PC-3 (cell line): ENCODE measurements around the genes POLDIP3 and SCUBE1.

DNA sequence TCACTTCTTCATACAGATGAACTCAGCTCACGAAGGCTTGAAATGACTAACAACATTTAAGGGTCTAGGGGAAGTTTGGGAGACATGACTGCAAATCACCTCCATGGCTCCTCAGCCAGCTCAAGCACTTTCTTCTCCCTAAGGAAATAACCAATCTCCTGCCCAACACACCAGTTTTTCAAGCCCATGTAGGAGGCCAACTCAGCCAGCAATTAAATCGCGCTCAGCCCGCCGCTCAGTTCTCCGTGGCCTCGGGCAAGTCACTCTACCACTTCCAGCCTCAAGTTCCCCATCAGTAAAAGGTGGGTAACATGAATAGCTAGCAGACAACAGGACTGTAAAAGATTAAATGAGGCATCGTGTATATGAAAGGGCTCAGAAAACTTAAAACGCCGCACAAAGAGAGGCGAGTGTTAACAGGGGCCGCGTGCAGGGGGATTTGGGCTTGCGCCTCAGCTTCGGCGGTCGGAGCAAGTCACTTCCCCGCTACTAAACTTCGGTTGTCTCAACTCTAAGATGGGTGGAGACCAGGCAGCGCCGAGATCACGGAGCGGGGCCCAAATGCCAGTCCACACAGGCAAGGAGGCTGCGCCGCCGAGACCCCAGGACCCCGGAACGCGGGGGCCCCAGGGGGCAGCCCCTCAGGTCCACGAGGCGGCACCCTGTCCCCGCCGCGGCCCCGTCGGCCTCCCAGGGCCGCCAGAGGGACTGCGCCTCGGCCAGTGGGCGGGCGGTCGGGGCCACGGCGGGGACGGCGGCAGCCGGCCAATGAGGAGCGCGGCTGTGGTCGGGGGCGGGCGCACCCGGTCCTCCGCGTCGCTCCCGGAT, 569 bp downstream of the POLDIP3 start:
- RAMPAGE, long total RNA = no peak

GRCh38 chr22:42614728-42615139, at the start of gene POLDIP3:
POLDIP3 (minus strand) TSS chr22:42614883.
- RAMPAGE, long total RNA = no peak

GRCh38 chr22:42683174-42683960, 34.2 kb upstream of the CYB5R3 start:
- RAMPAGE, long total RNA = no peak

- RAMPAGE, long total RNA = no peak
Measured at GRCh38 chr22:42691933-42693139, 28.3 kb downstream of the A4GALT start.

DNA sequence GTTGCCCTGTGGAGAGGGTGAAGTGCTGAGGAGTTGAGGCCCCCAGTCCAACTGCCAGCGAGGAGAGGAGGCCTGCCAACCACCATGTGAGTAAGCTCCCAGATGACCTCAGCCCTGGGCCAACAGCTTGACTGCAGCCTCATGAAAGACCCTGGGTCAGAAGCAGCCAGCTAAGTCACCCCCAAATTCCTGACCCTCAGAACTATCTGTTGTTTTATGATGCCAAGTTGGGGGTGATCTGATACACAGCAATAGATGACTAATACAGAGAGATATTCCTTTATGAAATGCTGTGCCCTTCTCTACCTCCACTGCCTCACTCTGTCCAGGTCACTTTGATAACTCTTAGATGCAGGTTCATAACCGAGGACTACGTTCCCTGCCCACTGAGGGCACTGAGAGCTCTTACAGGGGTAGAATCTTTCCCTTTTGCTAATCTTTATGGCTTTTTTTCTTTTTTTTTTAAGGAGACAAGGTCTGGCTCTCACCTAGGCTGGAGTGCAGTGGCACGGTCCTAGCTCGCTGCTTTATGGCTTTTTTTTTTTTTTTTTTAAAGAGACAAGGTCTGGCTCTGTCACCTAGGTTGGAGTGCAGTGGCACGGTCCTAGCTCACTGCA, 7.9 kb downstream of the ARFGAP3 start:
- RAMPAGE, long total RNA = no peak

- RAMPAGE, long total RNA = no peak
Measured at GRCh38 chr22:42857854-42858395, 852 bp upstream of the ARFGAP3 start.

DNA sequence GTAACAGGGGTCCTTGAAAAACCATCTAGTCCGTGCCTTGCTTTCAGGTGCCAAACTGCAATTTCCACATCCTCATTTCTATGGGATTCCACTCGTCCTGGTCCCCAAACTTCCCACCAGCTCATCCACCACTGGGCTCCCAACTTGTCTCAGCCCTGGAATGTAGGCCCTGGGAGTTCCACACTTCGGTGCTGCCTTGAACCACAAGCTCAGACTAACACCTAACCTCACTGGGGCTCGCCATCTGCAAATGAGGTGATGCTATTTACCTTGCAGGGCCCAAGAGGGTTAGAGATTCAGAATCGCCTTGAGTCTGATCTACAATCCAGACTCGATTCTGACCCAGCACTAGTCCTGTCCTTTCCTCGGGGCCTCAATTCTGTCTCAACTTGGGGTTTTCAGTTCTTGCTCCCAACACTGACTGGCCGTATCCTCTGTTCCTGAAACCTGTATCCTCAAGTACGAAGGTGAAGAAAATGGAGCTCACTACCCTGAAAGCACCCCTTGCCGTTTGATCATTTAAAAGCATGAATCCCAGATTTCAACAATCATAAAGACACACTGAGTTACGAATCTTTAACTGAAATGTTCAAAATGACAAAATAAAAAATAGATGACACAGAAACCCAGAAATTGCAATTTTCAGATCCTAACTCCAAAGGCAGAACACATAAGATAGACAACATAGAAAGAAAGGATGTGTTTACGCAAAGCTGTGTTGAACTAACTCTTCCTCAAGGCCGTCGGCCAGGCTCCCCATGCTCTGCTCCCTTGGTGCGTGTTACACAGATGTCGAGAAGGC, 46.6 kb upstream of the ARFGAP3 start:
- RAMPAGE, long total RNA = no peak

DNA sequence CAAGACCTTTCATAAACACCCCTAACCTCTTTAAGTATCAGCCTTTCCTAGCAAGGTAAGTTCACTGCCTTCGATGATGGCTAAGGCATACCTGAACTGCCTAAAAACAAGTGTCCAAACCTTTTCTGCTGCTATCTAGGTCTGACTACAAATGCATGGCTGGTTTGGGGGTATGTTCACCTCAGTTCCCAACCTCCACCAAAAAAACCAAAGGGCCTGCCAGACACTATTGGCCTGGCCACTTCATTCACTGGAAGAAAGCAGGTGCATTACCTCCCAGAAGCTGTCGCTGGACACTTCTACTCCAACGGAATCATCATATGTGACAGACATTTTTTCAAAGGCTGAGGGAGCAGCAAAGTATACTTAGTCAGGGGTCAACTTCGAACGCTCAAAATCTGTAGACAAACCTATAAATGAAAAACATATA, 54.7 kb upstream of the ARFGAP3 start:
- RAMPAGE, long total RNA = no peak

- RAMPAGE, long total RNA = no peak
Measured at GRCh38 chr22:42916387-42916797, 59.3 kb upstream of the ARFGAP3 start.

DNA sequence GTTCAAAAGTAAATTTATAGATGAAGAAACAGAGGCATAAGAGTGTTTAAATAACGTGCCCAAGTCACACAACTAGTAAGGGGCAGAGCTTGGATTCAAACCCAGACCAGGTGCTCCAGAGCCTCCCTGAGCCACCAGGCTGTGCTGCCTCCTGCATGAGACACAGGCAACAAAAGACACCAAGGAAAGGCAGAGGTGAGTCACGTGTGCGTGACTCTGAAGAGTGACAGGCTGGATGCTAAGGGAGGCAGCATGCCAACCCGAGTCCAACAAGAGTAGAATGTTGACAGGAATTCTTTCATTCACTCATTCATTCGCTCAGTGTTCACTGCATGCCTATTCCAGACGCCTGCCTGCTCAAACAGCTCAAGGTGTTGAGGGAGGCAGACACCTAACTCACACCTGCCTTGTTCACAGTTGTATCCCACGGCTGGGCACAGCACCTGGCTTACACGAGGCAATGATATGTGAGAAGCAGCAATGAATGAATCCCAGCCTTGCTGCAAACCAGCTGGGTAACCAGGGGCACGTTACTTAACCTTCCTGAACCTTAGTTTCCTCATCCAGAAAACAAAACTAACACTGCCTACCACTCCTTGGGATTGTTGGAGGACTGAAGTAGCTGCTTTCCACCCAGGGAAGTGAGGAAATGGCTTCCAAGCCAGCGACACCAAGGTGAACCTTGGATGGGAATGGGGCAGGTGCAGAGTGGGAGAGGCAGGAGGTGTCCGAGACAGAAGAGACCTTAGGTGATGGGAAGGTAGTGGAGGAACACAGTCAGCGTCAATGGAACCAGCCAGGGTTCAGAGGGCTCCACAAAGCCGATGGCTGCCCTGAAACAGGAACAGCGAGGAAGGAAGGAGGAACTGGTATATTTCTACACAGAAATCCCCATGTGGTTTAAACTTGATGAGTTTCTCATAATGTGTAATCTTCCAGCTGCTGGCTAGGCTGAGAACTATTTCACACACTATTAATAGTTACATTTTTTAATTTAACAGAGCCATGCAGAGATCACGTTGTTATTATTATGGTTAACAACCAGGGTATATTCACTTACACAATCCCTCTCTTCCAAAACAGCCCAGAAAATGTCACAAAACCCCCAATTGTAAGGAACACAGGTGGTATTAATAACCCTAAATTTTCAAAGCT, 74.0 kb upstream of the ARFGAP3 start:
- RAMPAGE, long total RNA = no peak

- RAMPAGE, long total RNA = no peak
Measured at GRCh38 chr22:42955046-42955742, 59.8 kb downstream of the PACSIN2 start.

- RAMPAGE, long total RNA = no peak
Measured at GRCh38 chr22:43018404-43019124, 3.6 kb upstream of the PACSIN2 start.

DNA sequence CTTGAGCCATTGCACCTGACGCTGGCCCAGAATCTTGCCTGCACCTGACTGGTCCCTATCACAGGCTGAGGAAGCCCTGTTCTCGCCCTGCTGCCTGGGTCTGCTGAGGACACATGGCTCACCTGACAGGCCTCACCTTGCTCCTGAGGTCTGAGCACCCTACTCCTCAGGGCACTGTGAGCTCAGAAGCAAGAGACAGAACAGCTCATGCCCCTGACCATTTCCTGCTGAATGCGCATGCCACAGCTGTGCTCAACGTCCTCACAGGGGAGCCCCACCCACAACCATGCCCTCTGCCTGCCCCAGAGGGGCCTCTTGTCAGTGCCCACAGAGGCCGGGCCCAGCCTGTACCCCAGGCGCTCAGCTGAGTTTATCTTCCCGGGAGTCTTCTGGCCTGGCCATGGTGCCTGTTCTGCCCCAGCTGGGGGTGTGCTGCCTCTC, 2.8 kb upstream of the TSPO start:
- RAMPAGE, long total RNA = no peak

GRCh38 chr22:43213116-43213571, 26.2 kb upstream of the TTLL12 start:
- RAMPAGE, long total RNA = no peak

- RAMPAGE, long total RNA = no peak
Measured at GRCh38 chr22:43275755-43276125, 67.4 kb downstream of the SCUBE1 start.

- RAMPAGE, long total RNA = no peak
Measured at GRCh38 chr22:43343048-43343686, at the start of gene SCUBE1. SCUBE1 (minus strand) TSS chr22:43343372.

DNA sequence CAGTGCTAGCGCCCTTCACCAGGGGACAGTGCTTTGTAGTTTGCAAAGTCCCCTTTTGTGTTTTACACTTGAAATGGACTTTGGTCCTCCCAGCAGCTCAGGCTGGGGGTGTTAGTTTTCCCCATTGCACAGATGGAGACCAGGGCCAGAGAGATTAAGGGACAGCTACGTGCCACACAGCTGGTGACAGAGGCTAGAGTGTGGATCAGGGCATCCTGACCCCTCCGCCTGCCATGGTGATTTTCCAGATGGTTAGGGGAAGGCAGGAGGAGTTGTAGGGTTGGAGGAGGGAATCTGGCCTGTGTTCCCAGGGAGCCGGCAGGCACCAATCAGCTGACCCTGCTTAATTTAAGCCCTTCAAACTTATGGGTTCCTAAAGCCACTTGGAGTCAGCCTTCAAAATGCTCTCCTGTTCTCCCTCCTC, 22.5 kb upstream of the MPPED1 start:
- RAMPAGE, long total RNA = no peak

DNA sequence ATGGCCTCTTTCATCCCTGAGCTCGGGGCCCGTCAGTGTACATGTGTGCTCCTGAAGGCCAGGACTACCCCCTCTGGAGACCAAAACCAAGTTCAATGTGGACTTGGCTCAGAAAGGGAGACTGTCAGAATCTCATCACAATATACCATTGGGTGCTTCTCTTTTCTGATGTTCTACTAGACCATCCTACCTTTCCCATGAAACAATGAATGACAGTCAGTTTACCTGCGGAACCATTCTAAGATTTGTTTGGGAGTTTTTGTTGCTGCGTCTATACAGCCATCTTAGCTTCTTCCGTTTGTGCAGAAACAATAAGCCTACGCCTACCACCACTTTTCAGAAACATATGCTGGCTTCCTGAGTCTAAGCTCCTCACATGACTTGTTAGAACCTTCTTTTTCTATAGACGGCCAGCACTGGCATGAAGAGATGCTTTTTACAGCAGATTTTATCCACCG, 127.7 kb downstream of the EFCAB6 start:
- RAMPAGE, long total RNA = no peak

DNA sequence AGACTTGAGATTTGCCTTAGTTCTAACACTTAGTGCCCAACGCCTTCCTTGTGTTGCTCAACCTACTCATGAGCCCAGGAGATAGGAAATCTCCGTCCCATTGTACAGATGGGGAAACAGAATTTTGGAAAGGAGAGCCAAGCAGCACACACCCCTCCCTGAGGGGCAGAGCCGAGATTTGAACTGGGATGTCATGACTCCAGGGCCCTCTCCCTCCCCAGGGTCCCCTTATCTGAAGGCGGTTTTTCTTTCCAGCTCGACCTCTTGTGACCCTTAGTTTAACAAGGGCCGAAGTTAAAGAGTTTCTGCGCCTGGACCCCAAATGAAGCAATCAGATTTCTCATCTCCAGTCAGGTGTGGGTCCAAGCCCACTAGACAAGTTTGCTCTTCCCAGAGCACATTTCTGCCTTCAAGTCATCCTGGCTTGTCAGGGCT, 11.1 kb downstream of the PNPLA3 start:
- RAMPAGE, long total RNA = no peak

GRCh38 chr22:43954444-43955196, 622 bp upstream of the SAMM50 start:
- RAMPAGE, long total RNA = no peak